Measurements from ENCODE around the genes SLC17A2 and H4C5.

GRCh38 chr6:25121900-25122462 is 157.2 kb upstream of the CARMIL1 start:
- PRO-cap, result no peak
- RAMPAGE, long total RNA, 2 experiments, result no peak in any of the 2 experiments

GRCh38 chr6:25178341-25178944 is 100.7 kb upstream of the CARMIL1 start:
- PRO-cap, result no peak
- RAMPAGE, long total RNA, 2 experiments, result no peak in any of the 2 experiments

GRCh38 chr6:25302576-25303203 is 23.5 kb downstream of the CARMIL1 start:
- PRO-cap, result no peak
- RAMPAGE, long total RNA, 2 experiments, result no peak in any of the 2 experiments

GRCh38 chr6:25929983-25931011 is at the start of gene SLC17A2:
Gene SLC17A2 (minus strand): TSS chr6:25930691.
- PRO-cap, result no peak
- RAMPAGE, long total RNA, 2 experiments, result no peak in any of the 2 experiments

DNA sequence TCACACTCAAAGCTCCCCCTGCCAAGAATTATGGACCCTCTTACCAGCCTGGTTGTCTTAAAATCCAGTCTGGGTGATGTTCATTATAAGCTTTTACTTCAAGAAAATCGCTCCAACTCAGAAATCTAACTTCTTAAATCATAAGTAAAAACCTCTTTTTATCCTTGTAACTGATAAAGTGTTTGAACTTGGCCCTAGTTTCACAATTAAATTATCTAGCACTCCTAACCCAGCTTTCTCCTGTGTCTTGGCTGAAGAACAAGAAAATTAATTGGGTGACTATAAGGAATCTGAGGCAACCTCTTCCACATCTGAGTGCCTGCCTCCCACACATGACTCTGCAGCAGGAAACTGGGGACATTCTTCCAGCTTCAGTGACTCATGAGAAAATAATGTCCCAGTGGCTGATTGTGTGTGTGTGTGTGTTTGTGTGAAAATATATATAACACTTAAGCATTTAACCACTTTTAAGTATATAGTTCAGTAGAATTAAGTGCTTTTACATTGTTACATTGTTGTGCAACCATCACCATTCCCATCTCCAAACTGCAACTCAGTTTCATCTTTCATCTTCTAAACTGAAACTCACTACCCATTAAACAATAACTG is 8.5 kb downstream of the TRIM38 start:
- PRO-cap, result no peak
- RAMPAGE, long total RNA, 2 experiments, result no peak in any of the 2 experiments

- PRO-cap, result bidirectional peak, plus-strand start at chr6:26026518, minus-strand start at chr6:26026331
- RAMPAGE, long total RNA, 2 experiments, result no peak in any of the 2 experiments
Observed at GRCh38 chr6:26026060-26026627, 939 bp downstream of the H4C2 start.

DNA sequence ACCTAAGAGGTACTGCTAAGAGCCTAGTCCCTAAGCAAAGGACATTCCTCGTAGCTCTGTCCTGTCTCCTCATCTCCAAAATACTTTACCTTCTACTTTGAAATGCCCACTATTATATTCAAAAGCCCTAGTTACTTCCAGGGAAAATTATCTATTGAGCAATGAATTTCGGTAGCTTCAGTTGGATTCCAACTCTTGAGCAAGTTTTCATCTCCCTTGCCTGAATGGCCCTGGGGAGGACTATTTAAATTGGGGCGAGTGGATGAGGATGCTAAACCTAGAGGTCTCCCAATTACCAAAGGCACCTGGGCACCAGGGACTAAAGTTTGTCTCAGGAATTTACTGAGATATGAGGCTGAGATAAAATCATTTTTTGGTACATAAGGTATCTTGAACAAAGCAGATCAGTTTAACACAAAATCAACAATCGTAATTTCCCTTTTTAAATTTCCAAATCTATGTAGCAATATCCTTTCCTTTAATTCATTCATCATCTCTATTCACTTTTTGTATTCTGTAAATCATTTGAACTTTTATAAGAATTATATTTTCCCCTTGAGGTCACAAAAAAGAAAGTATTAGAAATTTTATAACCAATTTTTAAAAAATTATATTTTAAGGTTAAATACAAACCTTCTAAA is 4.5 kb downstream of the H2AC6 start:
- PRO-cap, result no peak
- RAMPAGE, long total RNA, 2 experiments, result no peak in any of the 2 experiments

DNA sequence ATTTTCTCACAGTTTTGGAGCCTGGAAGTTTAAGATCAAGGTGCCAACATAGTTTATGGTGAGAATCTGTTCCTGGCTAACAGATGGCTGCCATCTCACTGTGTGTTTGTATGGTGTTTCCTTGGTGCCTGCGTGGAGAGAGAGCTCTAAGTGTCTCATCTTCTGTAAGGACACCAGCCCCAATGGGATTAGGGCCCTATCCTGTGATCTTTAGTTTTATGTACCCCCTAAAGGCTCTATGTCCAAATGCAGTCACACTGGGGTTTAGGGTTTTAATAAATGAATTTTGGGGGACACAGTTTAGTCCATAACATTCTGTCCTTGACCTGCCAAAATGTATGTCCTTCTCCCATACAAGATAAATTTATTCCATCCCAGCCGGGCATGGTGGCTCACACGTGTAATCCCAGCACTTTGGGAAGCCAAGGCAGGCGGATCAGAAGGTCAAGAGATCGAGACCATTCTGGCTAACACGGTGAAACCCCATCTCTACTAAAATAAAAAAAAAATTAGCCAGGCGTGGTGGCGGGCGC is 6.1 kb downstream of the H2AC6 start:
- PRO-cap, result no peak
- RAMPAGE, long total RNA, 2 experiments, result no peak in any of the 2 experiments

DNA sequence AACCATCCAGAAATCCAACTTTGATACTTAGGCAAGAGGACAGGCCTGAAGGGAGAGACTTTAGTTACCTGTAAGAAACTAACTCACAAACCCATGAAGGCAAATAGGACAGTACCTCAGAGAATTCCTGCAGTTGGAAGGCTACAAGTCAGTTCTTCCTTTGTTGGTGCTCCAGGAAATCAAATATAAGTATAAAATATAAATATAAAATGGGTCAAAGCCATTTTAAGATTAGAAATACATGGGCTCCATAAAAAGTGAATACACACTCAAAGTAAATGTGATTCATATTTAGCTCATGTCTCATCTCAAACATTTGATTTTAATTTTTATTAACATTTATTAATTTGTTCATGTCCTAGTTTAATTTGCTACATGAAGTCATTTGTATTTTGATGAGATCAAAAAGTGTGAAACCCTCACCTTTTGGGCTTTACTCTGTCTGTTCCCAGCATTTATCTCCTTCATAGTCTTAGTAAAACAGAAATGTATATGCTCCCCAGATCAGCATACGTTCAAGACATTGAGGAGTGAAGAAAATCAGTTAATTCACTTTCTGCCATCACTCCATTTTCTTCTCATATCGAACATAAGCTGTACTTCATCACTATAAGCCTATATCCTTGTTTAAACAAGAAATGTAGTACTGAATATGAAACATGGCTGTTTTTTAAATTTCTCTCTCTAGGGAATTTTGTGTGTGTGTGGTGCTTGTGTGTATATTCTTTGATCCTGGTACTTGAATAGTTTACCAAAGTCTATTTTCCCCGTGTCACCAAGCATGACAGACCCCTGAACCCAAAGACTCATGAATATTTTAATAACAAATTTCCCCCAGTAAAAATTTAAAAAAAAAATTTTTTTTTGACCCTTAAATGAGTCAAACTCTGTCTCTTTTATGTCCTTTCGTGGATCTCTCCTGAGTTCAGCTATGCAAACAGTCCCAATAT is 2.9 kb downstream of the H3C4 start:
- PRO-cap, result no peak
- RAMPAGE, long total RNA, 2 experiments, result no peak in any of the 2 experiments

- PRO-cap, result no peak
- RAMPAGE, long total RNA, 2 experiments, result no peak in any of the 2 experiments
Observed at GRCh38 chr6:26198100-26198700, 893 bp downstream of the H2AC7 start.

- PRO-cap, result bidirectional peak, plus-strand start at chr6:26204496, minus-strand start at chr6:26204467; bidirectional peak, plus-strand start at chr6:26204610, minus-strand start at chr6:26204676
- RAMPAGE, long total RNA, 2 experiments, result start-site peak on the plus strand in 1 of 2 experiments, at chr6:26204608-26204613 at its widest, 249 reads per replicate
Observed at GRCh38 chr6:26204303-26205182, at the start of gene H4C5. Gene H4C5 (plus strand): TSS chr6:26204610.

GRCh38 chr6:26207672-26208051 is 3.3 kb downstream of the H4C5 start:
- PRO-cap, result no peak
- RAMPAGE, long total RNA, 2 experiments, result no peak in any of the 2 experiments

DNA sequence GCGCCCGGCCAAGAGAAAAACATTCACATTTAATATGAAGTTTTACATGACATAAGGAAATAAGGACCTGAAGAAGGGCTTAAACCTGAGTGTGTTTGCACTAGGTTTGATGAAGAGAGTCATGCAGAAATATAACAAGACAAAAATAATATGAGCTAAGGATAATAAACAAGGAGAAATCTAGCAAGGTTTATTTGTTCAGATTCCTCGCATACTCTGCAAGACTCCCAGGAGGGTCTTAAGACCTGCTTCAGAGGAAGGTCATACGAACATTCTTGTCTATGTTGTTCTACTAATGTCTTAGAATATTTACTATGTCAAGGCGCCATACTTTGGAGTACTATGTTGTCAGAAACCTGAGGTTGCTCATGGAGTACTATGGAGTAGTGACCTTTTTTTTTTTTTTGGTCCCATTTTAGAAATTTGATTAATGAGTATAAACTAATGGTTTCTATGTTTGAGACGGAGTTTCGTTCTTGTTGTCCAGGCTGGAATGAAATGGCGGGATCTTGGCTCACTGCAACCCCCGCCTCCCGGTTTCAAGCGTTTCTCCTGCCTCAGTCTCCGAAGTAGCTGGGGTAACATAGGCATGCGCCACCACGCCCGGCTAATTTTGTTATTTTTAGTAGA is 2.0 kb downstream of the H2BC8 start:
- PRO-cap, result no peak
- RAMPAGE, long total RNA, 2 experiments, result no peak in any of the 2 experiments

DNA sequence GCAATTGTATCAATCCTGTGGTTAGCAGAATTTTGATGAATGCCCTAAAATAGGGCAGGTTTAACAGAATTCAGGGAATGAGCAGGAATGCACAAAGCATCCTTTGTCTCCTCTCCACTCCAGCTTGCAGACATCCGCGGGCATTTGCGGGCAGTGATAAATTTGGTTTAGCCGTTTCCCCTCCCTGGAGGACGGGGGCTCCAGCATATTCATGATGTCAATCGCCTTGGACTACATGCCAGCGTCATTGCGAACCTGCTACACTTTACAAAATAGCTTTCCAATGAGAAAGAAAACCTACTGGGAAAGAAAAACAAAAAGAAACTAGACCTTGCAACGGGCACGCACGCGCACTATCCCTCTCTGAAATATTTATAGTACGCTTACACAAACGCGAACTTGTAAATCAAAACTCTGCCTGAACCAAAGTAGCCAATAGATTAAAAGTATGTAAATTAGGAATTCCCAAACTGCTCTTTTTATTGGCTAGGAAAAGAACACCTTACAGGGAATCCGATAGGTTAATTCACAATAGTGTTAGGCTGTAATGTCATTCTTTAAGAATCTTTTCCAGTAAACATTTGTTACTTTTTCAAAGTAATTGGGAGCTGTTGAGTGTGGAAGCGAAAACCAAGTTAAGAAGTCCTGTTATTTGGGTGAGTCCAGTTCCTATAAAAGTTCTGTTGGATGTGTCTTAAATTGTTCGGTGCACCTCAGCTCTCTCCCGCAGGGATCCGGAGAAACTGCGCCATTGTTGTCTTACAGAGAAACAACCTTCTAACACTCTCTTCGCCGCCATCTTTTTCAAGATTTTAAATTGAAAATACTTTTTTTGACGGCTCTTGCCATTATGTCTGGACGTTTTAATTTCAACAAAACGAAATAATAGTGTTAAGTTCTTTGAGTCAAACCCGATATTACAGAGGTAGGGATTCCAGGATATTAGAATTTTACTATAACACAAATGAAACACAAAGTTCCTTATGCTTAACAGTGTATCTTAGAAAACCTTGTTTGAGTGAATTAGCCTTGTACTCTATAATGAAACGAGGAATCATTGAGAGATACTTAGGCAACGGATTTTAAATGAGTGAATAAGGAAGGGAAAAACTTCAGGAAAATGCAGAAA is 921 bp upstream of the H3C6 start:
- PRO-cap, result bidirectional peak, plus-strand start at position 587 of the sequence, minus-strand start at position 369 of the sequence; unidirectional peak, plus-strand start at position 702 of the sequence; unidirectional peak, minus-strand start at position 745 of the sequence
- RAMPAGE, long total RNA, 2 experiments, result start-site peak on the plus strand in 1 of 2 experiments, centred at position 556 of the sequence, 6 reads per replicate

- PRO-cap, result no peak
- RAMPAGE, long total RNA, 2 experiments, result no peak in any of the 2 experiments
Observed at GRCh38 chr6:26250831-26251136, 349 bp upstream of the H3C7 start.

GRCh38 chr6:26295721-26296600 is 10.6 kb upstream of the H4C8 start:
- PRO-cap, result no peak
- RAMPAGE, long total RNA, 2 experiments, result no peak in any of the 2 experiments

DNA sequence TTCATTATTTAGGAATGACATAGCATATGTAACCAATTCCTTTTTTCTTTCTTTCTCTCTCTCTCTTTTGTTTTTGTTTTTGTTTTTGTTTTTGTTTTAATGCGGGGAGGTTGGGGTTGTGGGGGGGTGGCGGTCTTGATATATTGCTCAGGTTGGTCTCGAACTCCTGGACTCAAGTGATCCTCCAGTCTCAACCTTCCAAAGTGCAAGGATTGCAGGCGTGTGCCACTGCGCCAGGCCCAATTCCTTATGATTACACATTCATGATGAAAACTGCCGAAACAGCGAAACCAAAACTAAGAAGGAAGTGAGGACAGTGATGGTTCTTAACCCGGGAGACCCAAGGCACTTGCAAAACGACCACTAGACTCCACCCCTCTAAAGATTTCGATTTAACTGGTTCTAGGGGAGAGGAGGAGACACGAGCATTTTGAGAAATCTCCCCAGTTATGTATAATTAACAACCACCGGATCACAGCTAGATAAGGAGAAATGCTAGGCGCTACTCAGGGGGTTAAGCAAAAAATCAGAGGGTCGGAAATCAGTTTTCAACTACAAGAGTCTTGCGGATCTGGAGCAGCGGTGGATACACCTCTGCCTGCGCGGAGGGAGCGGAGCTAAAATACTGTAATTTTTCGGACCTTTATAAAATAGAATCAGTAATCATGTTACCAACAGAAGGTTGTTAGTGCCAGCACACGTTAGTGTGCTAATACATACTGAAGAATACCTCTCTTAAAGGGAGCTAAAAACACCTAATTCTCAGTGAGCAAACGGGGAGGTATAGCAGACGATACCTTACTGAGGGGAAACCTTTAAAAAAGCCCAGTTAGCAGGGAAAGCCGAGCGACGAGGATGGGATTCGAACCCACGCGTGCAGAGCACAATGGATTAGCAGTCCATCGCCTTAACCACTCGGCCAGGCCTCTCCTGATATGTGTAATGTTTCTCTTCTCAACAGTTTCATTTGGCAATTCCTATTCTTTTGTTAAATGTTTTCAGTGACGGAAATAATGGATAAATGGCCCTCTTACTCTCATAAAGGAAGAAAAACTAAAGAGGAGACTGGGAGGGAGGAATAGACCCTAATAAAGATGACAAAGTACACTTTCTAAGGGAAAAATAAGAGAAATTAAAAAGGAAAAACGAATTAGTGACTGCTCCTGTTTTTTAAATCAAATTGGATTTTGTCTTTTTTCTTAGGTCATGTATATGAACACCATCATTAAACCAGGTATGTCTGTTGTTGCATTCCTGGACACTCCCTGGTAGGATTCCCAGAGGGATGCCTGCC is 19.8 kb upstream of the H4C8 start:
- PRO-cap, result unidirectional peak, minus-strand start at position 862 of the sequence
- RAMPAGE, long total RNA, 2 experiments, result no peak in any of the 2 experiments

GRCh38 chr6:26330075-26330670 is 34.8 kb upstream of the BTN3A2 start:
- PRO-cap, result no peak
- RAMPAGE, long total RNA, 2 experiments, result no peak in any of the 2 experiments

DNA sequence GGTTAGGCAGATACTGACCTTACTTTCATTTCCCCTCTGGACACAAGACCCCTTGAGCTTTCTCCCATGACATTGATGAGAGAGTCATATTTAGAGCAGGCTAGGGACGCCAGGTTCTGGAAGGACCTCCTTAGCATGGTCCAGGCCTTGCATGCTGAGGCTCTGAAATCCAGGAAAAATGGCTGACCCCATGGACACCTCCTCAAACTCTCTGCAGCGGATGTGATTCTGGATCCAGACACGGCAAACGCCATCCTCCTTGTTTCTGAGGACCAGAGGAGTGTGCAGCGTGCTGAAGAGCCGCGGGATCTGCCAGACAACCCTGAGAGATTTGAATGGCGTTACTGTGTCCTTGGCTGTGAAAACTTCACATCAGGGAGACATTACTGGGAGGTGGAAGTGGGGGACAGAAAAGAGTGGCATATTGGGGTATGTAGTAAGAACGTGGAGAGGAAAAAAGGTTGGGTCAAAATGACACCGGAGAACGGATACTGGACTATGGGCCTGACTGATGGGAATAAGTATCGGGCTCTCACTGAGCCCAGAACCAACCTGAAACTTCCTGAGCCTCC is 6.2 kb upstream of the BTN2A1 start:
- PRO-cap, result no peak
- RAMPAGE, long total RNA, 2 experiments, result no peak in any of the 2 experiments

- PRO-cap, result no peak
- RAMPAGE, long total RNA, 2 experiments, result no peak in any of the 2 experiments
Observed at GRCh38 chr6:26472735-26473370, 15.1 kb downstream of the BTN2A1 start.

Data from body of pancreas (tissue), 2 donors.